HT-29 (cell line): ENCODE results near the gene ADAMTS6.

DNA sequence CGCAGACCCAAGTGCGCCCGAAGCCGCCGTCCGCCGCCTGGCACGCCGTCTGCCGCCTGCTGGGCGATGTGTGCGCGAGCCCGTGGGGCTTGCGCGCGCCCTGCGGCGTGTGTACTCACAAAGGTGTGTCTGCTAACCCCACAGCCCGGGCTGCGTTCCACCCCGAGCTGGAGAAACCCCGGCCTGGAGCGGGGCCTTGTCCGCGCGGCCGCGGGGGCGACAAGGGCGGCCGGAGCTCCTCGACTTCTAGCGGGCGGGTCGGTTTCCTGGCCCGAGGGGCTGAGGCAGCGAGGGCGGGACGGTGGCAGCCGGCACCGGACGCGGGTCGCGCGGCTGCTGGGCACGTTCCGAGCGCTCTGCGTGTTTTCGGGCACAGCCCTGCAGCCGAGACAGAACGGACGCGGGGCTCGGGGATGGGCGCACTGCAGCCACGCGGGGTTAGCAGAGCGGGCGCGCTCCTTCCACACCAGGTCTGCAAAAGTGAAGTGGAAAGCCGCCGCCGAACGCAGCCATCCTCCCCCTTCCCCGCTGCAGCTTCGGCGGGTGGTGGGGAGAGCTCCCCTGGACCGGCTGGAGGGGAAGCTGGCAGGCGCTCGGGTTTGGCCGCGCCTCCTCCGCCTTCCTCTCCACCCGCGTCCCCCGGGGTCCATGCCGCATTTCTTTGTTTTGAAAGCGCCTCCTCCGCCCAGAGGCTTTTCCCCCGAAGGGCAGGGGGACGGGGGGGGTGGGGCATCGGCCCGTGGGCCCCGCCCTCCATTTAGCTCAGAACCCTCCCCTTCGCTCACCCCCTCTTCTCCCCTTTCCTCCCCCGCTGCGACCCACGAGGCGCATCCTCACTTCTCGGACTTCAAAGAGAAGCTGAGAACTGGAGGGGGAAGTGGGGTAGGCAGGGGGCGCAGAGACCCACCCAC lies 823 bp upstream of the ZSWIM6 start:
- RAMPAGE, long total RNA = no peak

- RAMPAGE, long total RNA = no peak
These were observed 9.0 kb downstream of the ZSWIM6 start for GRCh38 chr5:61341083-61341385.

- RAMPAGE, long total RNA = no peak
These were observed 76.6 kb downstream of the ZSWIM6 start for GRCh38 chr5:61408487-61409250.

- RAMPAGE, long total RNA = no peak
These were observed 193.6 kb downstream of the ZSWIM6 start for GRCh38 chr5:61525524-61526161.

GRCh38 chr5:62287162-62287766 lies 18.7 kb upstream of the KIF2A start:
- RAMPAGE, long total RNA = no peak

GRCh38 chr5:62299605-62300114 lies 6.3 kb upstream of the KIF2A start:
- RAMPAGE, long total RNA = no peak

GRCh38 chr5:63242958-63243576 lies 664.4 kb downstream of the LRRC70 start:
- RAMPAGE, long total RNA = no peak

GRCh38 chr5:64213976-64214627 lies 48.5 kb downstream of the RNF180 start:
- RAMPAGE, long total RNA = no peak

- RAMPAGE, long total RNA = no peak
These were observed 37.6 kb downstream of the SREK1IP1 start for GRCh38 chr5:64730889-64731313.

DNA sequence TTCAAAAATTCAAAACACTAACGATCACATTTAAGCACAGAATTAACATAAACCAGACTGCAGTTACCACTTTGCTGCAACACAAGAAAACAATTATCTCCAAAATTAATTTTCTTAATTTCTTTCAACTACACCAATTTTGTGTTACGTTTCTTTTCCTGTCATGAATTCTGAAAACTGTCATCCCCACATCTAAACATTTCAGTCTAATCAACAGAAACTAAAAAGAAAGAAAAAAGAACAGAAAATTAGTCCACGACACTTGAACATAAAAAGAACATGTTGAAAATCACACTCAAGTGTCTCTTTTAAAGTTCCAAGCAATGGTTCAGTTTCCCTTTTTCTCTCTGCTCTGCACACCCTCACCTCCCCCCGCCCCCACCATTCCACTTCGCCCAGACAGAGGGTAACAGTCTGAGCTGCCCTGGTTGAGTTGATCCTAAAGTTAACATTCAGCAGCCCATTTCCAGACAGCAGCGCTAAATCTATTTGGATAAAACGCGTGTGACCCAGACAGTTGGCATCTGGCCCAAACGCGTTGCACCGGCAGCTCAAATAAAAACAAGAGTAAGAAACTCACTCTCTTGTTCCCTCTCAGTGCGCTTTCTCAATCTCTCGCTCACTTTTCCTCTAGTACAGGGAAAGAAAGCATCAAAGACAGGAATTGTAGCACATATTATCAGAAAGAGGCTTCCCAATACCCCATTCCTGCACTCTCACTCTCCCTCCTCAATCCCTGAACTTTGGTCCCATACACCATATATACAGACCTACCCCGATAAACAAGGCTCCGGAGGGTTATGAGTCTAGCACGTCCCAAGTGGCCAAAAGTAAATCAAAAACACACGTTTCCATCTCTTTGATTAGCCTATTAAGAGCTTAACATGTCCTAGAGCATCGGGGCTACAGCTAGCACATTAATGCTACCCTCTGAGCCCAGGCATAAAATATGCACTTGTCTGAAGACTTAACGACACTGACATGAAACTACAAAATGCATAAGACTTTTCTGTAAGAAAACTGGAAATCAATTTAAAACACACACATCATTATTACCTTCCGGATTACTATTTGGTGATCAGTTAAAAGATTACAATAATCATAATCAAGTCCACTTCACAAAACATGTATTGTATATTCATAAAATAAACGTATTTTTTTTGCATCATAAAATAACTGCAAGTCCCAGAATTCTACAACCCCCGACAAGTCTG lies 1.4 kb downstream of the ADAMTS6 start:
- RAMPAGE, long total RNA = no peak

DNA sequence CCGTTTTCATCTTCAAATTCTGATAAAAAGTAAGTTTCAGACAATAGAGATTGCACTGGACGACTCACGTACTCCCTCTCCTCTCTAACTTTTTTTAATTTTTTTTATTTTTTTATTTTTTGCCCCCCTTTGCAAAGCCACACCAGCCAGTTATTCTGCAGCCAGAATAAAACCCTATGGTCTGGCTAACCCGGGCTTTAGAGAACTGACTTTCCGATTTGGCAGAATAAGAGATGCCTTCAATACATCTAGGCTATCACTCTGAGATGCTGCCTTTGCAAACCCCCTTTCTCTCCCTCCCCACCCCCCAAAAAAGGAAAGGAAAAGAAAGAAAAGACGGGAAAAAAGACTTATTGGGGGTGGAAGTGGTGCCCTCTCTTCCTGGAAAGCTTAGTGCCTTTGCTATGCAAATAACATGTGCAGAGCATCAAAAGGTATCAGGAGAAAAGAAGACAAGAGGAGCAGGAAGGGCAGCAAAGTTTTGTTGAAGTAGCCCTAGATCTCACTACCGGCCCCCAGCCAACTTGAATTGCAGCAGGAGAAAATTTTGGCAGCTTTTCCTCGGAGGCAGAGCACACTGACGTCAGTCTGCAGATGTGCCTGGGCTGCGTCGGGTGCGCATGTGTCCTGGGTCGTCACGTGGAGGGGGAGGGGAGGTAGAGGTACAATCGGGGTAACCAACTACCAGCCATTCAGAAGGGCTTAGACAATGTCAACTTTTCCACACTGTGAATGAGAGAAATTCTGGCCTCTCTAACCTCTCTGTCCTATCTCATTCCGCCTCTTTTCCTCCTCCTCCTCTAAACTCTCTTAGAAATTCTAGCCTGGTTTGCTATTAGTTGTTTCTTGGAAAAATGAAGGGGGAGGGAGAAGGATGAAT lies at the start of gene ADAMTS6:
Gene ADAMTS6 (minus strand): TSS at position 579 of the 880 bp plus-strand sequence.
- RAMPAGE, long total RNA = no peak

- RAMPAGE, long total RNA = no peak
These were observed 295.3 kb downstream of the MAST4 start for GRCh38 chr5:66891358-66891996.

DNA sequence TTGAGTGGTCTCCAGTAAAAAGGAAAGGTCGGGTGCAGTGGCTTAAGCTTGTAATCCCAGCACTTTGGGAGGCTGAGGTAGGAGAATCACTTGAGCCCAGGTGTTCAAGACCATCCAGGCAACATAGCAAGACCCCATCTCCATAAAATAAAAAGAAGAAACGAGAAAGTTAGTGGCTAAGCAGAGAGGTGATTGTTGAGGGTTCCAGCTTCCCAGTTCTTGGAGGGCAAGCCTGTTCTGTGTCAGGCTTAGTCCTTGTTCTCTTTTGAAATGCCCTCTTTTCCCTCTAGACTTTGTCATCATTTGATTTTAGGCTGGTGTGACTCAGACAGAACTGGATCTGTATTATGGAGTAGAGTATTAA lies 159.5 kb downstream of the CD180 start:
- RAMPAGE, long total RNA = no peak

DNA sequence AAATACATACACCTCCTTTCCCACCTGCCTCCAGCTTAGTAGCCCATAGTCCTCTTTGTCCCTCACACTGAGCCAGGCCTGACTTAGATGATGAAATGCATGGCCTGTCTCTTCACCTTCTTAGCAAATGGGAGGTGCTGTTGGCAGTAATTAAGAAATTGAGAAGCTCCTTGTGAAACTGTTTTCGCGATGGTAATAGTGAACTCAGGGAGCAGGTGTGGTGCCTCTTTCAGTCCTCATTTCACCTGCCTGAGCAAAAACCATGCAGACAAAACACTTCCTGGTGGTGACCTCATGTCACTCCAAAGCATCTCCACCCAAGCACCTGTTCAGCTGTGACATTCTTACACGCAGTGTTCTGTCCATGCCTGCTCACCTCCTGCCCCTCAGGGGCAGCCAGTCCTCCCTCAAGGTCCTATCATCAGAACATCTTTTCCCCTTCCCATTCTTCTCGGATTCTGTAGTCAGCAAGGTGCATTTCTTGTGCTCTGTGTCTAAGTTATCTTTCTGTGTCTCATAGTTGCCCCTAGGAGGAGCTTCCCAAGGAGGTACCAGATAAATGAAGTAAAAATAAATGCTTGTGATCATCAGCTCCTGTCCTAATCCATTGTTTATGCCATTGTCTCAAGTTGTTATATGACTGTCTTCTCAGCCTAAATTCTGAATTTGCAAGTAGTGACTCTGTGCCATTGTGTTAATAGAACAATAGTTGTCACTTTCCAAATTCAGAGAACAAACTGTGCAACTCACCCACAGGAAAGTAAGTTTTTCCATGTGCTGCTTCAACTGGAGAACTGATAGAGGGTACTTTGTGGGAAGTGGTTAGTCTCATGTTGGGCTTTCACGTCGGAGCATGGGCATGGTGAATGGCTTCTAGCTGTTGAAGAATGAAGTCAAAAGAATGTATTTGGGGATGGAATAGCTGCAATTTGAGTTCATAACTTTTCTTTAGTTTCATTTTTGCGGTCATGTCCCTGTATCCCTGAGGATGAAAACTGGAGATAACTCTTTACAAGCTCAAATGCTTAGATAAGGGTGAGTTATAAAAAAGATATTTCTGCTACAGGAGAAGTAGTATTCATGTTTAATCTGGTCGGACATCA lies 146.2 kb downstream of the CD180 start:
- RAMPAGE, long total RNA = no peak

- RAMPAGE, long total RNA = no peak
These were observed 31.4 kb downstream of the CD180 start for GRCh38 chr5:67165087-67165704.

GRCh38 chr5:67166476-67167087 lies 30.0 kb downstream of the CD180 start:
- RAMPAGE, long total RNA = no peak

DNA sequence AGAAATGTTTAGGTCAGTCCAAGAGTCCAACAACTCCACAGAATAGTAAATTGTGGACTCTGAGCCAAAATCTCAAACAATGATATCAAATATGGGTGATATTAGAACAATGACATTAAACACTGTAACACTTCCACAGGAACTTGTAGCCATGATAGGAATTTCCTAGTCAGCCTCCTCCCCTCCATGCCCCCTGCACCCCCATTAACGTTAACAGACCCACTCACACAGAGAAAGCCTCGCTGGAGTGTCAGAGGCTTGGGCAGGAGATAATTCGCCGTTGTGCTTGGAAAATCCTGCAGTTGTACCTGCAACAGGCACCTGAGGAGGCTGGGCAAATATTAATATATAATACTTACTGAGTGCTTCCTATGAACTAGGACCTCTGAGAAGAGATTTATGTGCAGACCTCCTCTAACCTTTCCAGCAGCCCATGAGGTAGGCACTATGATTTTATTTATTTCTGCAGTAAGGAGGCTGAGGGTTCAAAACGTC lies 304.9 kb upstream of the PIK3R1 start:
- RAMPAGE, long total RNA = no peak

- RAMPAGE, long total RNA = no peak
These were observed 243.5 kb upstream of the PIK3R1 start for GRCh38 chr5:67972013-67972574.

DNA sequence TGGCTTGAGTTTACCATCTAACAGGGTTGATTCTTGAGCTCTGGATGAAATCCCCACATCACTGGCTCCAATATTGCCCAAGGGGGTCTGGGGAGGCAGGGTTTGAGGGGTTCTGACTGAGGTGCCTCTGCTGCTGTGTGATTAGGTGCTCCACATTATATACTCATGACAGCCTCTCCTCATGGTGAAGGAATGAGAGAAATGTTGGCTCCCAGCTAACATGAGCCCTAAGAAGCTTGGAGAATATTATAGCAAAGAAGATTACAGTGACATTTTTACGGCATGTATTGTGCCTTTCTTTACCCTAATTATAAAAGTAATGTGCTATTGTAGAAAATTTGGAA lies 229.6 kb upstream of the PIK3R1 start:
- RAMPAGE, long total RNA = no peak

DNA sequence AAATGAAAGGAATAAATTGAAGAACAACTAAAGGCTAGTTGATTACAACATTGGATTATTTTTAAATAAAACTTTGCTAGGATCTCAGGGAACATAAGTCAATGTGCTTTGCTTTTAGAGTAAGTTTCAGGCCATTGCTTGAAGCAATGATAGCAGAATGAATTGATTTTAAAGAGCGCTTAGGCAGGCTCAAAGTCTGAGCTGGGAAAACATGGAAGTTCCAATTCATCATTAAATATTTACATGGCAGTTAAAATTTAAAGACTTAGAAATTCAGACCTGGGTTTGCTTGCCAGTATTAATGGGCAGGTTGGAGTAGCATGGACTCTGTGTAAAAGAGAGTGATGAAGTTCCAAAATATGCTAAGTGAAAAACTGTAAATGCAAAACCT lies 48.5 kb upstream of the PIK3R1 start:
- RAMPAGE, long total RNA = no peak